ENCODE data around the genes ZNF717 and TMEM45A.

GRCh38 chr3:75423747-75424079 is 240.4 kb upstream of the FRG2C start:
- PRO-cap = no peak

DNA sequence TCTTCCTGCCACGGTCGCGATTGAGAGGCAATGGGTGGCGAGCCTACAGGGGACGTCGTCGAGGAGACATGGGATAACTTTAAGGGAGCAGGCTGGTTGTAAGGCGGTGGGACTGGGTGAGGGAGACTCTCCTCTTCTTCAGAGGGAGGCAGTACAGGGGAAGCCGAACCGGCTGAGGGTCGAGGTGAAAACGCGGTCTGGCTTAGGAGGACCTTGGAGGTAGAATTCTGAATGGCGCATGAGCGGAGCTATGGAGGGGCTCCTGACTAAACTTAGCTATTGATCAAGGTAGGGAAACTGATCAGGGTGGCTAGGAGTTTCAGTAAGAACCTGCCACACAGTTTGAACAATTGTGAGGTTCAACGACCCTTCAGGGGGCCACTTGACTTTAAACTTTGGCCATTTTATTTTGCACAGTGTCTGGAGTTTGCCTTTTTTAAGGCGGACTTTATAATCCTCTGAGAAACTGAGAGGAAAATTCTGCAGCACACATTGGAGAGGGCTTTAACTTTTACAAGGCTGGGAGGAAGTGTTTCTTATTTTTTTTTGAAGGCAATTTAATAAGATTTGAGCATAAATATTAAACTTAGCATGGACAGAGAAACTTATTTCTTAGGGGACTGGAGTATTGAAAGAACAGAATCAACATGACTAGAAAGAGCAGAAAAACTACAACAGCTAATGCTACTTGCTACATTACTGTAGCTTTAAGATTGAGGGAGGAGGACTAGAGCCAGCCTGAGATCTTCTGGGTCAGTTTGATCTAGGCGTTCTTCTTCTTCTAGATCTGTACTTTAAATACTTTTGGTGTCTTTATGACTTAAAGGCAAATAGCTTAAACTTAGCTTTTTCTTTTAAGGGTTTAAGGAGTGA is 159.3 kb upstream of the FRG2C start:
- PRO-cap = no peak

- PRO-cap = no peak
These were observed 45.6 kb upstream of the FRG2C start for GRCh38 chr3:75618505-75619038.

DNA sequence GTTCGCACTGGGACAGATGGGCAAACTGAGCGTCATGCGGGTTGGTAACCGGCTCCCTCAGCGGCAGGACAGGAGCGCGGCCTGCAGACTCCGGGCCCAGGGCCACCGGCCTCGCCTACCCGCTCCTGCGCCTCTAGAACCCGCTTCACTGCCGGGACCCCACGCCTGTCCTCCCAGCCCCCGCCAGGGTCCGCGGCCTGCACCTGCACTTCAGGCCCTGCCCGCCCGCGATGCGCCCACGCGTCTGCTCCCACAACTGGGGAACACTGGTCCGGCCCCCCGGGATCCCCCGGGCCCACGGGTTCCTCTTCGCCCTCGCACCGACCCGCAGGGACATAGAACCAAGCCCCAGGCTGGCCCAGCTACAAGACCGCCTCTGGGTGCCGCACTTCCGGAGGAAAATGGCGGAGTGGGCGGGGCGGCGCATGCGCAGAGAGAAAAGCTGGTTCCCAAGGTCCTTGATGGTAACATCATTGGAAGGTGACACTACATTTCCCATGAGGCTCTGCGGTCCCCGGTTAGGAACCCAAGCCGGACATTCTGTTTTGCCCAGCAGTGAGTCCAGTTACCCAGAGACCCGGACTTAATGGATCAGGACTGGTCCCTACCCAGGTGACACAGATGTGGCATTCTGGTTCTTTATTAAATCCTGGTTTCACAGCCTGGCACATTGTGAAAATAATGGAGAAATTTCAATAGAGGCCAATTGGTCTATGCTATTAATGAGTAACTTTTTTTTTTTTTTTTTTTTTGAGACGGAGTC is at the start of gene ZNF717:
TSS of gene ZNF717 (minus strand) at position 369 of the 763 bp plus-strand sequence.
- PRO-cap = bidirectional peak, plus-strand start at position 555 of the sequence, minus-strand start at position 355 of the sequence

DNA sequence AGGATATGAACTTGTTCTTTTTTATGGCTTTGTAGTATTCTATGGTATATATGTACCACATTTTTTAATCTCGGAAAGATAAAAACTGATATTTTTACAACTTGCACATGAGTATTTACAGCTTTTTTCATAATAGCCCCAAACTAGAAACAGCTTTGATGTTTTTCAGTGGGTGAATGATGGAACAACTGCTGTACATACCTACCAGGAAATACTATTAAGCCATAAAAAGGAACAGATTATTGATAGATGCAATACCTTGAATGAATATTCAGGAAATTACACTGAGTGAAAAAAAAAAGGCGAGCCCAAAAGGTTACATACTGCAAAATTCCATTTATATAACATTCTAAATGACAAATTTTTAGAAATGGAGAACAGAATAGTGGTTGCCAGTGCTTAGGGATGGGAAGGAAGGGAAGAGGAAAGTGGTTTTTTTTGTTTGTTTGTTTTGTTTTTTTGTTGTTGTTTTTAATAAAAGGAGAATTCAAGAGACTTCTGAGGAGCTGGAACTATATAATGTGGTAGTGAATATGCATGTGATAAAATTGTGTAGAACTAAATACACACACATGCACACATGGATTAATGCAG is 441.9 kb upstream of the ROBO2 start:
- PRO-cap = no peak

DNA sequence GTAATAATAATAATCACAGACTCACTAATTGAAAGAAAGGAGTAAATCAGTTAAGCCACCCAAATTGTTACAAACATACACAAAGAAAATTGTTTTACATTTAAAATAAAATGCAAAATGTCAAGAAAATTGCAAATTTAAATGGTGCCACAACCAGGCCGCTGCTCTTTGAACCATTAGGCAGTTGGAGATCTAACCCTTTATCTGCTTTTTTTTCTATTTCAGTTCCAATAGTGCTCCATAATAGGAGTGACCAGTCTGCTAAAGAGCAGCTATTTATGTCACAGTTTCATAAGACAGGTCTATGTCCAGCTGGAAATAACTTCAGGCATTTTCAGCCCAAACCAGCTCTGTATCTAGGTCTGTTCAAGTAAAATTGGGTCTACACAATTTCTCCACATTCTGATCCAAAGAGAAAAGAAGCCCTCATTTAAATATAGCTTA is 887.3 kb downstream of the ROBO1 start:
- PRO-cap = no peak

DNA sequence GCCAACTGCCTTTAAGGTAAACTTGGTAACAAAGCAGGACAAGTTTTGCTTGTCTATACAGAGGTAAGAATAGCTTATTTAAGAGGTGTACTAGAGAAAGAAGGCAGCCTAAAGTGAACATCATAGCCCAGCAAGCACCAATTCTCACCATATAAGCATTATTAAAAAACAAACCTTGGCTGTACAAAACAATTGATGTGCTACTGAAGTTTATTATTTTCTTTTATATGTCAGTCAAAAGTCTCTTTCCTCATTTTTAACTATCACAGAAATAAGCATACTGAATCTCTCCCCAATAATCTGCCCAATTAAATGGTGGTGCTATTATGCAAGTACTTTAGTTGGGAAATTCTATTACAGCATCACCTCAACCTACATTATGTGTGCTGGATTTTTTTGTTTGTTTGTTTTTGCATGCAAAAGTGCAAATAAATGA is 599.4 kb downstream of the GBE1 start:
- PRO-cap = no peak

GRCh38 chr3:82342396-82342808 is 581.0 kb upstream of the GBE1 start:
- PRO-cap = no peak

GRCh38 chr3:83093069-83093474 is 1331.6 kb upstream of the GBE1 start:
- PRO-cap = no peak

- PRO-cap = no peak
These were observed 1005.3 kb upstream of the CADM2 start for GRCh38 chr3:83953357-83954071.

DNA sequence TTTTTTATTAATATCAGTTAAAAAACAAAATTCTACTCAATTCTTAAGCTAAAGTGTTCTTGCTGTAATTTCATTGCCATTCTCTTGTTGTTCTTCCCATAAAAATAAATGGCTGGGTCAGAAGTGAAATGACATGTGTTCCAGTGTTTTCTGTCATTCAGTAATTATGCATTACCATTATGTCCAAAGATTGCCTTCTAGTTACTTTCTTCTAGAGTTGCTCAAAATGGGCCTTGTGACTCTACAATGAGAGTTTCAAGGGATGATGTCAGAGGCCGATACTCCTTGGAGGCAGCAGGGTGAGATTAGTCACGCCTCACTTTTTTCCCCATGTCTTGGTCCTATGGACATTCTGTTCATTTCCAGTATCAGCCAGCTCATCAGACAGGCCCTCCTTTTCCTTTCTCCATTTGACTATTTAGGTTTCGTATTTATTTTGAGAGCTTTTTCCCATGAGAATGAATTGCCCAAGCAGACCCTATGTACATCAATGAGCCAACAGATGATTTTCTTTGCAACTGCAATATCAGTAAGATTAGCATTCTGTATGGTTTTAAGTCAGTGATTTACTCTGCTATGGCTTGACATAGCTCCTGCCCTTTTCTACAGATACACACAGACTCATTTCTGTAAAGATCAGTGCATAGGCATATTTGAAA is 17.5 kb downstream of the VGLL3 start:
- PRO-cap = no peak

DNA sequence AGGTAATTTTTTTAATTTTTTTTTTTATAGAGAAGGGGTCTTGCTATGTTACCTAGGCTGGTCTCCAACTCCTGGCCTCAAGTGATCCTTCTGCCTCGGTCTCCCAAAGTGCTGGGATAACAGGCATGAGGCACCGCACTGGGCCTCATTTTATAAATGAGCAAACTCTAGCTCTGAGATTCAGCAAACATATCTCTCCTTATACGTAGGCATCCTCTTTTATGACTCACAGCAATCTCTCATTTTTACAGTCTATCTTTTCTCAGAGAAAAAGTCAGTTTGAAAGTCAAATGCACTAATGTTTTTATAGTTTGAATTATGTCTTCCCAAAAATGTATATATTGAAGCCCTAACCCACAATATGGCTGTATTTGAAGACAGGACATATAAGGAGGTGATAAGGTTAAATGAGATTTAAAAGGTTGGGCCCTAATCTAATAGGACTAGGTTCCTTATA is 1.2 kb upstream of the VGLL3 start:
- PRO-cap = no peak

DNA sequence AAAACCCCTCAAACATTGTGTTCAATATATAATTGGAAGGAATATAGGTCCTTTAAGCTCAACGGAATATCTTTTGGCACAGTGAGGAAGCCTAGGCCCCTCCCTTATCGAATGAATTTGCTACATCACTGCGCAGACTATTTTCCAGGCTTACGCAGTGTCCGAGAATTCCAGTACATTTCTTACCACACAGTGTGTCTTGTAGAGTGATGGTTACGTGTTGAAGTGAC is 55.7 kb downstream of the C3orf38 start:
- PRO-cap = no peak

GRCh38 chr3:94036415-94036956 is 8.1 kb upstream of the STX19 start:
- PRO-cap = no peak

GRCh38 chr3:97875738-97876621 is 54.2 kb downstream of the CRYBG3 start:
- PRO-cap = no peak

GRCh38 chr3:97910490-97911011 is 61.7 kb downstream of the RIOX2 start:
- PRO-cap = no peak

GRCh38 chr3:98817591-98817922 is 54.4 kb downstream of the ST3GAL6 start:
- PRO-cap = no peak

GRCh38 chr3:100040431-100041013 is 73.8 kb downstream of the FILIP1L start:
- PRO-cap = no peak

DNA sequence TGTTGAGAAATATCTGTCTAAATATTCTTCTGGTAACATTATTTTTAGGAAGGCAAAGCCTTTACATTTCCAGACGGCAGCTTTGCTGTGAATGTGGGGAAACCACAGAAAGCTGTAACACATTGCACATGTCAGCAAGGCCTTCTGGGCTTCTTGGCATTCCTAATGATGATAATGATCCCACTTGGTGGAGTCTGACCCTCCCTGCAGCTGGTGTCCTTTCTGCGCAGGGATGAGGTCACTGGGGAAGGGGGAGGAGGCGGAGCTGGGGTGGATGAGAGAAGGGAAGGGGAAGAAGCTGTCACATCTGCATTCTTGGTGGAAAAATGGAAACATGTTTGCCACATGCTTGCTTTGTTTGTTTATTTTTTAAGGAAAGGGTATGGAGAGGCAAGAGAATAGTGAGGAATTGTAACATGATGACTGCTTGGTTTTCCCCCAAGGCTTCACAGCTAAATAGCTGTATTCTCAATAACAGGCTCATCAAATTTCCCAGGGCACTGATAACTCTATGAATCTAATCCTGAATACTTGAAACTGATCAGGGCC is 68.6 kb downstream of the FILIP1L start:
- PRO-cap = no peak

DNA sequence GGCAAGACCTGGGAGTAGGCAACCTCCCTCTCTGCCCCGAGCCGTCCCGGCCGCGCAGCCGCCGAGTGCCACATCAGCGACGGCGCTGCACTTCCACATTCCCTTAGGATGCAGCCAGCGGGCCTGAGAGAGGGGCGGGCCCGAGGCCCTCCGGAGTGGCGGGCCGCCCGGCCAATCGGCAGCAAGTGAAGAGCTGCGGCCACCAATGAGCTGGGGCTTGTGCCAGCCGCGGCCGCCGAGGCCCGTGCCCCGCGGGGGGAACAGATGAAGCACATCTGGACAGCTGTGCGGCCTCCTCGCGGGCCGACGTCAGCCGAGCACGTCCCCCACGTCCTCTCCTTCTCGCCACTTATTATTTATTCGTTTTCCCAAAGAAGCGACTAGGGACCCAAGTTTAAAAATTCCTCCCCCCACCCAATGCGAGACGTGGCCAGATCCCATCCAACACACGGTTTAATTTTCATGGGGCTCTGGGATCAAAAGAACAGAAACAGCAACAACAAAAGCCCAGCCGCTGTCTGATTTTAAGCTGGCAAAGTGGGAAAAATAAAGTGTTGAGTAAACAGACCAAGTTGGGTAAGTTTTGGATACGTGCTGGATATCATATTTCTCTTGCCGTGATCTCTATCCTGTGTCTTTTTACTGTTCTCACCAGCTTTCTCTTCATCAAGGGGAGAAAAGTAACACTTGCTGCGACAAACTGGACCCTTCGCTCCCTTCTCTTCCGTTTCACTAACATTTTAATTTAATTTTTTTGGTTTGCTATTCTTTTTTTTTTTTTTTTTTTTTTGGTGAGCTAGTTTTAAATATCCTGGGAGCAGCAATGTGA is at the start of gene TMEM45A:
TSS of gene TMEM45A (plus strand) at position 267 of the 829 bp plus-strand sequence.
- PRO-cap = bidirectional peak, plus-strand start at position 245 of the sequence, minus-strand start at position 54 of the sequence

All from sternocleidomastoid (tissue), 1 donor.